ENCODE results near the genes C1orf127, EXOSC10 and FBXO6.

DNA sequence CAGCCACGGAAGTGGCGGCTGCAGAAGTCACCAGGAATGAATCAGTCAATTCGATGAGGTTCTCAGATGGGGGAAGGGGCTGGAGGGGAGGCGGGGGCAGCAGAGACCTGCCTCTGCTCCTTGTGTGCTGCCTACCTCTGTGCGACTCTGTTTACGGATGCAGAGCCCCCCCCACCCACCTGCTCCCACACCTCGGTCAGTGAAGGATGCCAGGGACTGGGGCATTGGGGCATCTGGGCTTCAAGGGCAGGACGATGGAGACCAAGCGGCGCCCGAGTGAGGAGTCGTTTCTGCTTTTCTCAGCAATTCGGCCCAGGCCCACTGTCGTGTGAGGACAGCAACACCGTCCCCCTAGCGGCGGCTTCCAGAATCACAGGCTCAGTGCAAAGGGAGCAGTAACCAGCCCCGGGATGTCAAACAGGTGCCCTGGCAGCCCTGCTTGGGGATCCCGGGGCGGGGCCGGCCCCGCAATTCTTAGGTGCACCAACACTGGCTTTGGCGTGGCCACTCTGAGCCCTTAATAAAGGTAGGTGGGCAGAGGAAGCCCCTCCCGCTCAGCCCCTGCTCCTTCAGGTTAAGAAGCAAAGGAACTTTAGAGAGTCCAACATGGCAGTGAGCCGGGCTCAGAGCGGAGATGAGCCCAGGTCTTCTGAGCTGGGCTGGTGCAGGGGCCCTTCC is 20.9 kb downstream of the C1orf127 start:
- PRO-cap: no peak

DNA sequence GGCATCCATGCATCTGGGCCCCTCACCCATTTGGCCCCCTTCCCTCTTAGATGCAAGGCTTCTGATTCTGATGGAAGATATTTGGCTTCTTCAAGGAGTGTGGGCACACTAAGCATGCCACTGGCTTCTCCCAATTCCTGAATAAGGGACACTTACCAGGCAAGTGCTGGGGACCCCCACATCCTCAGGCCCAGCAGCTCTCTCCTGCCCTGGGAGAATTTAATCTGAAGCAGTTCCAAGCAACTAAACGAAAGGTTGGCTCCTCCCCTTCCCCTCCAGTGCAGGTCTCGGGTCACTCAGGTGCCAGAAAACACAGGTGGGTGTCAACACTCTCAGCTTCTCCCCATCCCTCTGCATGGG is at the start of gene C1orf127:
Gene C1orf127, minus strand, starts transcription at position 221 of the 360 bp plus-strand sequence.
- PRO-cap: no peak

- PRO-cap: unidirectional peak, plus-strand start at chr1:11099300; unidirectional peak, plus-strand start at chr1:11099432; bidirectional peak, plus-strand start at chr1:11099939, minus-strand start at chr1:11099777
These were observed at the start of gene EXOSC10 for GRCh38 chr1:11099115-11100194. TSS of gene EXOSC10 (minus strand) at chr1:11099869.

DNA sequence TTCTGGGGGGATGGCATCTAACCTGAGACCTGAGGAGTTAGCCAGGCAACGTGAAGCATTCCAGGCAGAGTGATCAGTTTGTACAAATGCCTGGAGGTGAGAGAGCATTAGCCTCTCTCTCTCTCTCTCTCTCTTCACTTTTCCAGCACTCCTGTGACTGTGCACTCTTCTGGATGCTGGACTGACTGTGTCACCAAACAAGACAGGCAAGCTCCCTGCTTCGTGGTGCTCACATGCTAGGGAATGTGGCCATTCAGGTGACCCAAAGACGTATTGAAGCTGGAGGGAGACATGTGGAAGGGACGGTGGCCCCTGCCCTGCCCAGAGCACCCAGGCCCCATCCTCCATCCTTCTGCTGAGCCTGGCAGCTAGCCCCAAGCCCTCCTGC is 48.7 kb downstream of the UBIAD1 start:
- PRO-cap: no peak

DNA sequence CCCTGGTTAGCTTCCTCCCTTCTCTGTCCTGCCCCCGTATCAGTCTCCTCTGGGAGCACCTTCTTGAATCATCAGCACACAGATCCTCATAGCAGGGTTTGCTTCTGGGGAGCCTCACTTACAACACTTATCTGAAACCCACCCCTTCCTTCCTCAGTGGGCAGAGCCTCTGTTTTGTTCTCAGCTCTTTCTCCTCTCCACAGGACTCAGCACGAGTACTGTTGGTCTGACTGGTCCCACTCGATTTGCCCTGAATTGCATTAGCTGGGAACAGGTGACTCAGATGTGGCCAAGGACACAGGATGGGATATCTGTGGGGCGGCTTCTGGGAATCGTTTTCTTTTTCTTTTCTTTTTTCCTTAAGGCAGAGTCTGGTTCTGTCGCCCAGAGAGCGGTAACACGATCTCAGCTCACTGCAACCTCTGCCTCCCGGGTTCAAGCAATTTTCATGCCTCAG is 80.2 kb downstream of the UBIAD1 start:
- PRO-cap: no peak

DNA sequence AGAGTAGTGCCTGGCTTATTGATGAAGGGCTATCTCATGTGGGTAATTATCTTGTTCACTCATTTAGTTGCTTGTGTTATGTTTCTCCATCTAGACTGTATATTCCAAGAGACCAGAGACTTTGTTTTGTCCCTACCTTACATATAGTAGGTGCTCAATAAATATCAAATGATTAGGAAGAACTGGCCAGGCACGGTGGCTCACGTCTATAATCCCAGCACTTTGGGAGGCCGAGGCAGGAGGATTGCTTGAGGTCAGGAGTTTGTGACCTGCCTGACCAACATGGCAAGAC is 9.0 kb downstream of the FBXO2 start:
- PRO-cap: no peak

GRCh38 chr1:11663889-11664501 is at the start of gene FBXO6:
TSS of gene FBXO6 (plus strand) at chr1:11664200.
- PRO-cap: bidirectional peak, plus-strand start at chr1:11664254, minus-strand start at chr1:11664275

DNA sequence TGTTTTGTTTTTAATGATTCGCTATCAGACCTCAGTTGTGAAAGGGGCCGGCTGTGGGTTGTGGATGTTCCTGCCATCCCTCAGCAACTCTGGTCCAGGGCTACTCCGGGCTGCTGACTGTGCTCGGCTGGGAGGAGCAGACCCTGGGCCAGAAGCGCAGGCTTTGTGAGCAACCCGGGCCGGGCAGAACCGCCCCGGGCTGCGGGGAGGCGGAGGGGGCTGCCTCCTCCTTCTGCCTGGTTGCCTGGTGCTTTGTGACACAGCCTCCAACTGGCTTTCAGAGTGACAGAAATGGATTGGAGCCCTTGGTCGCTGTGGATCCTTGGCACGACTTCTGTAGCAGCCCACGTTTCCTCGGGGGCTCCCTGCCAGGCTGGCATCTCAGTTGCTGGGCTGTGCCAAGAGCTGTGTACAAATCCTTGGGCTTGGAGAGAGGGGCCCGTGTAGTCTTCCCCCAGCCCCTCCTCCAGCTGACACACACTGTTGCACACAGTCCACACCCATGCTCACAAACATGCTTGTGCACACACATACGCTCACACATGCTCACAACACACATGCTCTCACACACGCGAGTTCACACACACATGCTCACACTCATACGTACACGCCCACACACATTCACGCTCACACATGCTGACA is 10.1 kb downstream of the DRAXIN start:
- PRO-cap: no peak

GRCh38 chr1:11789334-11790358 is 16.1 kb downstream of the MTHFR start:
- PRO-cap: no peak

DNA sequence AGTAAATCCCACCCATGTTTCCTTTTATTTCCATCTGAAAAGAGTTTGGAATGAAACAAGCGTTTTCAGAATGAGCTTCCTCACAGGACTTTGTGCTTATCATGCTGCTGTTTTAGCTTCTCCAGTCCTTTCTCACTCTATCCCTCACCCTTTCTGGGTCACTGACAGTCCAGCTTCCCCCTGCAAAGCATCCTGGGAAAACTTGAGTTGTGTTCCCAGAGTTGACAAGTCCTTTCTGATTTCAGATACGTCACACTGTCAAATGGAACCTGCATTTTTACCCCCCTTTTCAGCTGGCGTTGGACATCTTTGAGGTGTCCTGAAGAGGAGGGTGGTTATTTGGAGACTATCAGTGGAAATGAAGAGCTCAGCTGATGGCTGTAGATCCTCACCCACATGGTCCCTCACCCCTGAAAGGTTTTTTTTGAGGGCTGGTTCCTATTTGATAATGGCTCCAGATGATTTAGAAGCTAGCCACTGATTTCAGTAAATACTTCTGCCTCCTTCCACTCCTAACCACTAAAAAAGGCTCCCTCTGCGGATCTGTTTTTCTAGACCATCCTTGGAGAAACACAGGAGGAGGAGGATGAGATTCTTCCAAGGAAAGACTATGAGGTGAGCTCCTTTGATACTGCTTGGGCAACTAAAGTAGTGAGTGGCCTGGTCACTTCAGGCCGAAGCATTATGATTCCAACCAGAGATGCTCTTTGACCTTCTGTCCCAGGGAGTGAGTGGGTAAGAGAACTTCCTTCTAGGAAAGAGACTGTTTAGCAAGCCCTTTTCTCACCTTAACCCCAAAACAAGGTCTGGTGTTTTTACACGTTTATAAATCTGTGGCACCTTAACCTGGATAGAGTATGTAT is 816 bp downstream of the CLCN6 start:
- PRO-cap: unidirectional peak, minus-strand start at position 139 of the sequence; unidirectional peak, minus-strand start at position 155 of the sequence

DNA sequence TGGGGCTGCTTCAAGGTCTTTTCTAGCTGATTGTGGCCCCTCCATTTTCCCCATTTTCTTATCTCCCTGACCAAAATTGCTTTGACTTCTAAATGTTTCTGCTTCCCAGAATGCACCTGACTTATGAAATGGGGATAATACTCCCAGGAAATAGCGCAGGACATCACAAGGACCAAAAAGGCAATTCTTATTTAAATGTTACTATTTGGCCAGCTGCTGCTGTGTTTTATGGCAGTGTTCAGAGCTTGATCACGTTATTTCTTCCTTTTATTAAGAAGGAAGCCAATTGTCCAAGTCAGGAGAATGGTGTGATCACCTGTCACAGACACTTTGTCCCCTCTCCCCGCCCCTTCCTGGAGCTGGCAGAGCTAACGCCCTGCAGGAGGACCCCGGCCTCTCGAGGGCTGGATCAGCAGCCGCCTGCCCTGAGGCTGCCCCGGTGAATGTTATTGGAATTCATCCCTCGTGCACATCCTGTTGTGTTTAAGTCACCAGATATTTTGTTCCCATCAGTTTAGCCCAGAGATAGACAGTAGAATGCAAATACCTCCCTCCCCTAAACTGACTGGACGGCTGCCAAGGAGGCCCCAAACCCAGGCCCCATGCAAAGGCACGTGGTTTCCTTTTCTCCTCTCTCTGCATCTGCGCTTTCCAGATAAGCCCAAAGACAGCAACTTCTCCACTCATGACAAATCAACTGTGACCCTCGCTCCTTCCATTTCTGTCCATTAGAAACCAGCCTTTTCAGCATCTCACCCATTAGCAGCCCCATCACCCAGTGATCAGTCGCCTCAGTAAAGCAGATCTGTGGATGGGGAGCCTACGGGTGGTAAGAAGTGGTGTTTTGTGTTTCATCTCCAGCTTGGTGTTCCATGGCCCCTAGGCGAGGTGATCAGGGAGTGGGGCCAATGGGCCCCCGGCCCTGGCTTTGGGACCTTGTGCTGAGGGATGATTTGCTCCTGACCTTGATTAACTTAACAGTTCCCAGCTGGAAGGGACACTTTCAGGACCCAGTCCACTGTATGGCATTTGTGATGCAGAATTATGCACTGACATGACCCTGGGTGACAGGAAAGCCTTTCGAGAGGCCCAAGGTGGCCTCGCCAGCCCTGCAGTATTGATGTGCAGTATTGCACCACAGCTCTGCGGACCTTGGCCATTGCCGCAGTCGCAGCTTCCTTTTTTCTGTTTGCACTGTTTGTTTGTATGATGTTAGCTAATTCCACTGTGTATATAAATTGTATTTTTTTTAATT is 5.4 kb downstream of the NPPA start:
- PRO-cap: no peak

DNA sequence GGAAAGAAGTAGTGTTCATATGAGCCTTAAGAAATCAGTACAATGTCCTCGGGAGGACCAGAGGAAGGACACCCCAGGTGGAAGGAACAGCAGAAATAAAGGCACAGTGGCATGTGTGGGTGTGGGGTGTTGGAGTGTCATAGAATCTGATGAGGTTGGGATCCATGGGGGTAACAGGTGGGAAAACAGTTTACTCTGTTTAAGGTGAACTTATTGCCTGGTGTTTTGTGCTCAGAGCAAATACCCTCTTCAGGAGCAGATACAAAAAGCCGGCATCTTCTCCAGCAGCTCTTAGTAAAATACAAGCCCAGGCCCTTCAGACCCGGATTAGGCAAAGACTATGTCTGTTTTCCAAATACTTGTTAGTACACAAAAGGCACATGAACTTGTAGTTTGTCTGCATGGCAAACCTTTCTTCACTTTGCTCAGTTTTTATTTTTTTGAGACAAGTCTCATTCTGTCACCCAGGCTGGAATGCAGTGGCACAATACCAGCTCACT is 2.9 kb downstream of the NPPA start:
- PRO-cap: no peak

- PRO-cap: no peak
These were observed 22.2 kb upstream of the NPPB start for GRCh38 chr1:11880784-11881592.

- PRO-cap: no peak
These were observed 6.4 kb downstream of the KIAA2013 start for GRCh38 chr1:11919447-11920666.

DNA sequence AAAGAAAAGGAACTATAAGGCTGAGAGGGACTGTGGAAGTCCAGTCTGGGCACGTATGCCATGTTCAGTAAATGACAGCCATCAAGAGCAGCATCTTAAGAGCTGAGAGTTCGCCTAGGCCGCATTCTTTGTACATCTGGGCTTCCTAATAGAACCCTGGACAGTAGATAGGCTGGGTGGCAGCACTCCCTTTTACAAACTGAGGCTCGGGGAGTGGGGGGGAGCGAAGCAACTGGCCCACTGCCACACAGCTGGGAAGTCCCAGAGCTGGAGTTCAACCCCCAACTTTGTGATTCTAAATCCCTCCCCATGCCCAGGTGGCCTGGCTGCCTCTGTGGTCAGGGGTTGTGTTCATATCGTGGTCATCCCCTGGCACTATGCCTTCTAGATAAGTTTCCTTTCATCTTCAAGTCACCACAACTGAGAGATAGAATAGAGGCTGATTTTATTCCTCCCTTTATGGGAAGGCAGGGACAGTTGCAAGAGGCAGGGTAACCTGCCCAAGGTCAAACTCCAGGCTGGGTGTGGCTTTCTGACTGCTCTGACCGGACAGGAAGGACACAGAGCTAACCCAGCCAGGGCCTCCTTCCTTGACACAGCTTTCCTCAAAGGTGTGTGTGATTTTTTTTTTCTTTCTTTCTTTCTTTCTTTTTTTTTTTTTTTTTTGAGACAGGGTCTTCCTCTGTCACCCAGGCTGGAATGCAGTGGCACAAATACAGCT is 18.6 kb upstream of the TNFRSF1B start:
- PRO-cap: no peak

DNA sequence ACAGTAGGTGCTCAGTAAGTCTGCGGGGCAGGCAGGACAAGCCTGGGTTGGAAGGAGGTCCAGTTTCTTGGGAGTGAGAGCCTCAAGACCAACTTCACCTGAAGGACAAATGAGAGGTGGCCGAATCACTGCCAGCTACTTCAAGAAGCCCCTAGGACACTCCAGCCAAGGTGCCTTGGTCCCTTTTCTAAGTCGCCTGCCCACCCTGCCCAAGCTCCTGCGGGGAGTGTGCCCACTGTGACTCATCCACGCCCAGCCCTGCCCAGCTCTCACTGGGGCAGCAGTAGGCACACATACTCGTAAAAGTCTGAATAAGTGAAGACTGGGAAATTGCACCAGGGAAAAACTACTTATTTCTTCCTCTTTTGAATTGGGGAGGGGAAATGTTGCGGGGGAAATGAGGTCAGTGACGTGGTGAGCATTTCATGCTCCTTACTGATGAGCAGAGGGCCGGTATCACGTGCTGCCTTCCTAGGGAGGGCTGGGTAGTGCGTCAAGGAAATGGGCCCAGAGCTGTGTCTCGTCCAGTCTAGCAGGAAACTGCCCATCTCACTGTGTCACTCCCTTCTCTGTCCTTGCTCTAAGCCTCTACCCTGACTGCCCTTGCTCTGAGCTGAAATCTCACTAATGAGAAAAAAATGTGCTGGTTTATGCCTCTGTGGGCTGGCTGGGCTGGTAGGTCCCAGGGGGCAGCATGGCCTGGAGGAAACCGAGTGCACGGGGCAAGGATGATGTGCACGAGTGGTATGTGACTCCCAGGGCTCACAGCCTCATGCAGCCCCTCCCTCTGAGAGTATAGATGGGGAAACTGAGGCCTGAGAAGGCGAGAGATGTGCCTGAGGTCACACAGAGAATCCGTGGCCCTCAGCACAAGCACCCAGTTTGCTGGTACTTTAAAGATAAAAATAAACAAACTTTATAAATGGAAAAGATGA is 13.5 kb upstream of the TNFRSF1B start:
- PRO-cap: no peak

GRCh38 chr1:12169798-12170149 is 3.0 kb downstream of the TNFRSF1B start:
- PRO-cap: no peak

DNA sequence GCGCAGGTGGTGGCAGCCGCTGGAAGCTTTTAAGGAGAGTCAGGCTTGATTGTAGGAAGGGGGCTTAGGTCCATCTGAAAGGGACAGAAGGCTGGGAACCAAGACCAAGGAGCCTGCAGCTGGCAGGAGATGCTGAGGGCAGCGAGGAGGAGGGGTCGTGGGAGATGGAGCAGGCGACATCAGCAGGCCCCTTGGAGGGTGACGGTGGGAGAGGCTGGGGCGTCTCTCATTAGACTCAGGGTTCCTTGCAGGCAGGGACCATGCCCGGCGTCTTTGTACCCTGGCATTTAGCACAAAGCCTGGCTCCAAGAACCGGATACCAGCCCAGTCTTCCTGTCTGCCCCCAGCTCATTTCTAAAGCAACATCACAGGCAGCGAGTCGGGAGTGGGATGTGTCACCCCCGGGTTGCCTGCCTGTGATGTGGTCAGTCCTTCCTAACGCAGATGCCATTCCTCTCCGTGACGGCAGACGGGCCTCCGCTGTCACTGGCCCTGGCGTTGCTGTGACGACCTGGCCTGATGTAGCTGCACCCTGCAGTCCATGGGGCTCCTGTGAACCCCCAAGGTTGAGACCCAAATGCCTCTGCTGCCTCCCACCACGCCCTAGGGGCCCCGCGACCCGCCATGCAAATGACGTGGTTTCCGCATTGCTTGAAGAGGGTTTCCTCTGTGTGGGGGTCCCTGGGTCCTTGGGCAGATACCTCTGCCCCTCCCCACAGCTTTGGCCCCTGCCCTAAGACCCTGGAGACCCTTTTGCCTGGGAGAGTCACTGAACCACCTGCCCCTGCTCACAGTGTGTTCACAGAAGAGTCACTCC is 12.2 kb downstream of the TNFRSF1B start:
- PRO-cap: no peak

DNA sequence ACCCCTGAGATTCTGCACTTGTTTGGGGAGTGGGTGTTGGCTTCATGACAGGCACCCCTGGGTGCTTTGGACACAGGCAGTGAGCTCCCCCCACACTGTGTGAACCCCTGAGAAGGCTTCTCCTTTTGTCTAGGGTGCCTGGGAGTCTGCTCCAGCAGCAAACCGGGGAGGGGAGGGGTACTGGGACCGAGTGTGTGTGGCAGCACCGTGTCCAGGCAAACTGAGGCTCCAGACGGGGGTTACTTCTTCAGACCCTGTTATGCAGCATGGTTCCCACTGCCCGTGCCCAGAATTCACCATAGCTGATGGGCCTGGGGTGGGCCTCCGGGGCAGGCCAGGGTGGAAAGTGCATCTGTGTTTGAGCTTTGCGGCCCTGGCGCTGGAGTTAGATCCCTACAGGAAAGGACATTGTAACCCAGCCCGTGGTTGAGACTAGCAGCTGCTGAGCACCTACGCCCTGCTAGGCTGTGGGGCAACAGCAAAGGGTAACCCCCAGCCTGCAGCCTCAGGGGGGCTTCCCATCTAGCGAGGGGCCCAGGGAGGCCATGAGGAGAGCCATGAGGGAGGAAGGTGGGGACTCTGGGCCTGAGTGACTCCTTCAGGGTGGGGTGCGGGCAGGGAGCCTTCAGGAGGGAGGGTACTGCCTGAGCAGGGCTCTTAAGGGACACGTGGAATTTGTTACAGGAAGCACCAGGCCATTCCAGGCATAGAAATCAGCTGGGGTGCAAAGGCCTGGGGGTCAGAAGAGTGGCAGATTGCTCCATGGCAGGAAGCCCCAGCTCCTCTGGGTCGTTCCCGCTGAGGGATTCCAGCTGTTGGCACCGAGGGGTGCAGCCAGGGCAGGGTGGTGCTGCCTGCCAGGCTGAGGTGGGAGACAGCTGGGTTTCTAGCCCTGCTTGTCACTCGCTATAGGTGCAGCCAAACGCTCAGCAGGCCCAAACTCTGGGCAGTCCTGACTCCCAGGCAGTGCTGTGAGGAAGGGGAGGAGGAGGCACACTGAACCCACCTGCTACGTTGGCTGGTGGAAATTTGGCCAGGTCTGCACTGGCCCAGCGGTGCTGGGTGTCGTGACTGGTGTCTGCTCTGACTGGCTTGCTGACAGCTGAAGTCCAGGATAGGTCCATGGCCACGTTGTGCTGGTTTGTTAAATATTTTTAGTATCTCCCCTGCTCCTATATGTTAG is 19.0 kb downstream of the TNFRSF1B start:
- PRO-cap: no peak

DNA sequence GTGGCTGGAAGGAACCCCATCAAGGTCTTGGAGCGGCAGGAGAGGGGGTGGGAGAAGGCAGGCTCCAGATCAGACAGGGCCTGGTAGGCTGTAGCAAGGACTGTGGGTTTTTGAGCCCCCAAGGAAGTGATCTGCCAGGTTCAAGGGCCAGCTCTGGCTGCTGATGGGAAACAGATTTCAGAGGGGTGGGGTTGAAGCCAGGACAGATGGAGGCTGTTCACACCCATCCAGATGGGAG is 24.6 kb upstream of the VPS13D start:
- PRO-cap: no peak